LNCaP clone FGC (cell line): ENCODE results near the gene SNX22.

DNA sequence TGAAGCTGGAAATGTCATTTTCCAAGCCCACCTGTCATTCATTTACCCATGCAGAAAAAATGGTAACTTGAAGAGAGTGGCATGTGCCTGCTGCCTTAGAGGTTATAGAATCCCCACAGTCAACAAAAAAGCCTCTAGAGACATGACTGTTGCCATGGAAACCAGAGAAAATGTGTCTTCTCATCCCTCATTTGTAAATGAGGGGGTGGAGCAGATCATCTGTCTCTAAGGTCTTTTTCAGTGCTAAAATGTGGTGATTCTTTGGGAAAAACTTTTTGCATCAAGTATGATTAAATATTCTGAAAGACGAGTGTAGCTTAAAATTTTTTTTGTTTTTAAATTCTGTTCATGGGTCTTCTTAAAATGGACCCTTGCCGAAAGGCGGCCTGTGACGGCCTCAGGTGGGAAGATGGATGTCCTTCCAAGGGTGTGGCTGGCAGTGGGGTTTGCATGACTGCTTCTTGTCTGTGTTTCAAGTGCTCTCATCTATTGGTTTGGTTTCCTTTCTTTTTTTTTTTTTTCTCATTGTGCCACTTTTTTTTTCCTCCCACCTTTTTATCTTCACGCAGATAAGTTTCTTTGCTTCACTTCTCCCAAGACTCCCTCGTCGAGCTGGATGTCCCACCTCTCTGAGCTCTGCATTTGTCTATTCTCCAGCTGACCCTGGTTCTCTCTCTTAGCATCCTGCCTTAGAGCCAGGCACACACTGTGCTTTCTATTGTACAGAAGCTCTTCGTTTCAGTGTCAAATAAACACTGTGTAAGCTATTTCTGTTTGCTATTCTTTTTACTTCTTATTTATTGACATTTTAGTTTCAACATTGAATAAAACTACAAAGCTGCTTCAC, 23.0 kb downstream of the TPM1 start:
- RRBS, 2 experiments: no CpG with 5 or more reads among the region's 8 CpGs

- RRBS, 2 experiments: 78 to 94% methylated on average over 1 to 2 of the region's 11 CpGs
These were observed 33.3 kb downstream of the TPM1 start for GRCh38 chr15:63075775-63076257.

GRCh38 chr15:63256694-63257056, 20.7 kb upstream of the APH1B start:
- RRBS, 2 experiments: no CpG with 5 or more reads among the region's 2 CpGs

DNA sequence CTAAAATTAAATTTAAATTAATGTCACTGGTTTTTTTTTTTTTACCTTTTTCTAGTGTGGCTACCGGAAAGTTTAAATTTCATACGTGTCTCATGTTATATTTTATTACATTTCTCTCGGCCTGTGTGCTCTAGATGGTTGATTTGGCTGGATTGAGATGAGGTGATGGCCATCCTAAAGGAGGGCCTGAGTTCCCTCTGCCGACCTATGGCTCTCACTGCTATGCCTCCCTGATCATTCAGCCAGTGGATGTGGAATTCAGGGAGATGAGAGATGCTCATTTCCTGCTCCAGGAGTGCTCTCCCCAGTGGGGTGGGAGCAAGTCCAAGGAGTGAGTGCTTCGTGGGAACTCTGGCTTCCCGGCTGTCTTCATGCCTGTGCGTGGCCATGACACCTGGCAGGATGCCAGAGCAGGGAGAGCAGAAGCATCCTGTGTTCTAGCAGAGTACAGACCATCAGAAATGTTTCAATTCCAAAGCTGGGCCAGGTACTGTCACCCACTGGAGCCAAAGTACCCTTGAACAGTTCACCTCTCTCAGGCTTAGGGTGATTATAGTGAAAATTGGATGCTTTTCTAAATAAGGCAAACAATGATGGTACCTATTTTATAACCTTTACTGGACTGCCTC, 45.1 kb downstream of the APH1B start:
- RRBS, 2 experiments: no CpG with 5 or more reads among the region's 7 CpGs

DNA sequence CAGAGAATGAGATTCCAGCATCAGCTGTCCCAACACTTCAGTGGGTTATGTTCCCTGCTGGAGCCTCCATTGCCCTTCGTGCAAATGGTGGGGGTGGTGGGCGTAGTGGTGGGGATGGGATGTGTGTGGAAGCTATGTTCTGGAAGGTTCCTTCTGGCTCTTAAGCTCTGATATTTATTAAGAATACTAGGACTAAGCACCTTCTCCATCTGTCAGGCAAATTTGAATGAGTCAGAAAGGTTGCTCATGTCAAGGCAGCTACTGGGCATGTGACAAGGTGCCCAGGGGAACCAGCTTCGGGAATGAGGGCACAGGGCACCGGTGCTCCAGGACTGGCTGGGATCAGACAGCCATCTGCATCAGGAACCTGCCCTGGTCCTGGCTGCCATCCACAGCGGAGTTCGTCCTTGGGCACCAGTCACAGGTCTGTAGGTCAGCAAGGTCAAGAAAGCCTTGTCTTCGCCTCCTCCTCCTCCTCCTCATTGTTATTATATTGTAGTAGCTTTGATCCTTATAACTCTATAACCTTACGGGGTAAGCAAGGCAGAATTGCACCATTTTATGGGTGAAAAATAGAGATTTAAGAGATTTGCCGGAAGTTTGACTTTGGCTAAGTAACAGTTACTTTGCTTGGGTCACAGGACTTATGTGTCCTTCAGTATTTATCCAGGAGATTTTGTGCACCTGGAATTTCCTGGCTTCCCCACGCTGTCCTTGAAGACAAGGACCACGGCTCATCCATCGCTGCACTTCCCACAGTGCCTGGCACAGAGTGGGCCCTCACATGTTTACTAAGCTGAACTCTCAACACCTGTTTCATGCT, 32.4 kb downstream of the CA12 start:
- RRBS, 2 experiments: no CpG with 5 or more reads among the region's 12 CpGs

DNA sequence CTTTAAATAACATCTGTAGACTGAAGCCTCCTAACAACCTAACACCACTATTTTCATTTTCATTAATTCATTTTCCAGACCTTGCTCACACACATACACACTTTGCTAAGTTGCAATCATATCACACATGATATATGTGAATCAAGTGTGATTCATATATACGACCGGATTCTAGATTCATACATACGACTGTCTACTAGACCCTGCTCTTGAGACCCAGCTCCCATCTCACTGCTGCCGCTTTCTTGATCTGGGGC, 51.3 kb upstream of the CA12 start:
- RRBS, 2 experiments: no CpG with 5 or more reads among the region's 4 CpGs

DNA sequence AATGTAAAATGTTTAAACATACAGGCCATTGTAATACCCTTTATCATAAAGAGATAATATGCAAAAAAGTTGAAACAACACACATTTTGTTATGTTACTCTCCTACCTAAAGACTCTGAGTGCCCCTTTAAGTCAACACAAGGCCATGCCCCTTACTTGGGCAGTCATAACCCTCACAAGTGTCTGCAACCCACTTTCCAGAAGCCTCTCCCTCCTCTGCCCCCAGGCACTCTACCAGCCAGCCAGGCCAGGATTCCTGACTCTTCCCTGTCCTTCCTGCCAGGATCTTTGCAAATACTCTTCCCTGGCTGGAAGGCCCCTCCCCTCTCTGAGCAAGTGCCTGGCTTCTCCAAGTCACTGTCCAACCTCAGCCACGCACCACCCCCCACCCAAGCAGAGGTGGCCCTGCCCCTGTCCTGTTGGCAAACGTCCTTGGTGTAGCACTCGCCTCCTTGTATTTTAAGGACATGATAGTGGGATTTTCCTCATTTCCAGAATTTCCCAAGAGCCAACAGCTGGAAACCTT, 54.7 kb upstream of the USP3 start:
- RRBS, 2 experiments: no CpG with 5 or more reads among the region's 3 CpGs

DNA sequence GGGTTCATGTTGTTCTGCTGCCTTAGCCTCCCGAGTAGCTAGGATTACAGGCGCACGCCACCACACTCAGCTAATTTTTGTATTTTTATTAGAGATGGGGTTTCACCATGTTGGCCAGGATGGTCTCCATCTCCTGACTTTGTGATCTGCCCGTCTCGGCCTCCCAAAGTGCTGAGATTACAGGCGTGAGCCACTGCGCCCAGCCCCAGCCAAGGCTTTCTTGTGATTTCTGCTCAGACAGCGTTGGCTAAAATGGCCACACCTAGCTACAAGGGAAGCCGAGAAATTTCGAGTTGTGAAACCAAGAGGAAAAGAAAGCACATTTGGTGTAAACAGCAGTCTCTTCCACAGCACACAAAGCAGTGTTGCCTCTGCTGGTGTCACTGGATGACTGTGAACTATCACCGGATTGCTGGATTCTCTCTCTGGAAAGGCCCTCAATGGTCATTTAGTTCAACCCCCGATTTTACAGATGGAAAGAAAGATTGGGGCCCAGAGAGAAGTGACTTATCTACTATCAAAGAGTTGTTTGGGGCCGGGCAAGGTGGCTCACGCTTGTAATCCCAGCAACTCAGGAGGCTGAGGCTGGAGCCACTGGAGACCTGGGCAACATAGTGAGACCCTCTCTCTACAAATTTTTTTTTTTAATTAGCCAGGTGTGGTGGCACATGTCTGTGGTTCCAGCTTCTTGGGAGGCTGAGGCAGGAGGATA, 5.5 kb upstream of the USP3 start:
- RRBS, 2 experiments: no CpG with 5 or more reads among the region's 14 CpGs

GRCh38 chr15:63582544-63583071, 14.6 kb upstream of the FBXL22 start:
- RRBS, 2 experiments: no CpG with 5 or more reads among the region's 2 CpGs

DNA sequence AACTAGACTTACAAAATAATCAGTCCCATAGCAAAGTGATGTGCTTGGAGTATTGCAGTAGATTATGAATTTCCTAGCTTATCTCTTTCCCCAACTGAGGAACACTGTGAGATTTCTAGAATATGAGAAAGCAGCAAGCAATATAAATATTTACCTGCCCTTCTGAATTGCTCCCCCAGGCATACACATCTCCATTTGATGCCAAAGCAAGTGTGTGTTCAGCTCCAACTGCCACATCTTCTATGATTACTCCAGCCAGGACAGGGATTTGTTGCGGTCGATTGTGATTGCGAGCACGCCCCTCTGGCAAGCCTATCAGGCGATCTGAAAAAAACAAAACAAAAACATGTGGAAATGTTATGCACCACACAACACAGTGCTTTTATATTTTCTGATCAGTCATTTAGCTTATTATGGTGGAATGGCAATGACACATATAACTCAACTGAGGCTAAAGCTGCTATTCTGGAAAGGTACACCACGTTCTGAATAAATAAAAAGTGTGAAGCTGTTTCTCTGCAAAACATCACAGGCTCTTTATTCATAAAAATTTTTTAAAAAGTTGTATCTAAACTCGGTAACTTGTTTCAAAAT, 33.2 kb downstream of the FBXL22 start:
- RRBS, 2 experiments: no CpG with 5 or more reads among the region's 7 CpGs

DNA sequence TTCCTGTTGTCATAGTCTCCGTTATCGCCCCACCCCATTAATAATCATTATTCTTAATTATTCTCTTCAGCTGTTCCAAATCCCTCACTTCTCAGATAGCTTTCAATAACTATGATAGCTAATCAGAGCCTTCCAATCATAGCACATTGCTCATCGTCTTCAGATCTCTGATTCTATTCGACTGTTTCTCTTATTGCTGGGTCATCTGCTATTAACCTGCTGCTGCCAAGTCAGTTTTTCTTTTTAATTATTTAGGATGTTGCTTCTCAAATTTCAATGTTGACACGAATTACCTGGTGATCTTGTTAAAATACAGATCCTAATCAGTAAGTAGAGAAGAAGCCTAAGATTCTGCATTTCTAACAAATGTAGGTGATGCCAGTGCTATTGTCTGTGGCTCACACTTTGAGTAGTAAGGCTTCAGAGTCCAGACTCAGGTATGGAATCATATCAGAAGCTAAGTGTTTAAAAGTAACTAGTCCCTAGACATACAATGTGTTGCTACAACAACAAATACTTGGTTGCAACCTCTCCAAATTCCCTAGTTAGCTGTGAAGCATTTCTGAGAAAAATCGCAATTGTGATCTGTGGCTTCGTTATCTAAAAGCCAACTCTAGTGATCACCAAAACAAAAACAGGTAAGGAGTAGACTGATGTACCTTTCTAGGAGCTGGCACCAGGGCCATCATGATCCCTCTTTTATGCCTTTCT, 65.6 kb downstream of the HERC1 start:
- RRBS, 2 experiments: no CpG with 5 or more reads among the region's 7 CpGs

DNA sequence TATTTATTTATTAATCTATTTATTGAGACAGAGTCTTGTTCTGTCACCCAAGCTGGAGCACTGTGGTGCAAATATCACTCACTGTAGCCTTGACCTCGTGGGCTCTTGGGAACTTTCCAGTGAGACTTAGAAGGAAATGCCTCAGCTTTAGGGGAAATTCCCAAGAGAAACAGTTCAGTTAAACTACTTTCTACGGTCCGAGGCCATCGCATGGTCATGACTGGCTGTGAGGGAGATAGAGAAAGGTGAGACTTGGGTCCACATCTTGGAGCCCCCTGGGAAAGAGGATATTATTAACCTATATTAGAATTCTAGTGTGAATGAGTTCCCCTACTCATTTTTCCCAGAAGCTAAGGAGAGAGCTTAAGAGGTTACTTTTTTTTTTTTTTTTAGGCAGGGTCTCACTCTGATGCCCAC, 47.1 kb upstream of the HERC1 start:
- RRBS, 2 experiments: no CpG with 5 or more reads among the region's 4 CpGs

DNA sequence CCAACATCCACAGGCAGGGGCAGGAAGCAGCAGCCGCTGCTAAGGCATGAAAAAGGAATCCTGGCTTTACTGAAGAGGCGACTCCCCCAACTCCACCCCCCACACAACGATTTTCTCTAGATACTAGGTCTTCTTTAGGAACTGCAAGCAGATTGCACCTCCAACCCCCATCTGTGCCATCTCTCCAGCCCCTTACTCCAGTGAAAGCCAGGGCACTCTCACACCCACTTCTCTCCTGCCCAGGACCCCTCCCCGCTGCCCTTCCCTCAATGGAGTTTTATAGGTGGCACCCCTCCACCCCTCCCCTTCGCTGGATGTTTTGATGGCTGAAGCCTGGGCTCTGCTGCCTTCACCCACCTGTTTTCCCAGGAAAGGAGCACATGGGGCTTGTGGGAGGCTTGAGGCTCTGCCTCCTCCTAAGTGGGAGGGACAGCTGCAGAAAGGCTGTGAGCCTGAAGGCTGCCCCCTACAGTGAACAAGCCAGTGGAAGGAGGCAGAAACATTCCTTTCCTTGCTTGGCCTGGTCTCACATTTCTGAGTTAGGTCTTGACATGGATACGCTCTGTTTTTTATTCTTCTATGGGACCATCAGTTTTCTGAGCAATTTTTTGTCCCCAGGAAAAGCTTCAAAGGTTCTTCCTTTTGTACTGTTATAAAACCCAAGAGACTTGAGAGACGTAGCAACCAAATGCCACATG, 82.6 kb upstream of the HERC1 start:
- RRBS, 2 experiments: no CpG with 5 or more reads among the region's 7 CpGs

DNA sequence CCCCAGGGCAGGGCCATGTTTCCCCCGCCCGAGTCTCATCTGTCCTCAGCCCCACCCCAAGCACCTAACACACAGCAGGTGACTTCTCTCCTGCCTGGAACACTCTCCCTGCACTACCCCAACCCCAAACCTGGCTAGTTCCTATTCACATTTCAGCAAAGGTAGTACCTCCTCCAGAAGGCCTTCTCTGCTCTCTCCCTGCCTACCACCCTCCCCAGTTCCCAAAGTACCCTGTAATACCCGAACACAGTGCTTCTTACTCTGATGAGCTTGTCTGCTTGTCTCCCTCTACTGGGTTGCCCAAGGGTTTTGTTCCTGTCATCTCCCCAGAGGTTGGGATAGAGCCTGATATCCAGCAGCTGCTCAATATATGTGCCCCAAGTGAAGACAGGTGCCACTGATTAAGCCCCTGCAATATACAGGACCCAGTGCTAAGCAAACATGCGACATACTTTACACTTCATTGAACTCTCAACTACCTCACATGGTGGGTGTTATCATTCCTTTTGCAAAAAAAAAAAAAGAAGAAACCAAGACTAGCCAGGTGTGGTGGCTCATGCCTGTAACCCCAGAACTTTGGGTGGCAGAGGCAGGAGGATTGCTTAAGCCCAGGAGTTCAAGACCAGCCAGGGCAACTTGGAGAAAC, 103.6 kb downstream of the DAPK2 start:
- RRBS, 2 experiments: no CpG with 5 or more reads among the region's 4 CpGs

DNA sequence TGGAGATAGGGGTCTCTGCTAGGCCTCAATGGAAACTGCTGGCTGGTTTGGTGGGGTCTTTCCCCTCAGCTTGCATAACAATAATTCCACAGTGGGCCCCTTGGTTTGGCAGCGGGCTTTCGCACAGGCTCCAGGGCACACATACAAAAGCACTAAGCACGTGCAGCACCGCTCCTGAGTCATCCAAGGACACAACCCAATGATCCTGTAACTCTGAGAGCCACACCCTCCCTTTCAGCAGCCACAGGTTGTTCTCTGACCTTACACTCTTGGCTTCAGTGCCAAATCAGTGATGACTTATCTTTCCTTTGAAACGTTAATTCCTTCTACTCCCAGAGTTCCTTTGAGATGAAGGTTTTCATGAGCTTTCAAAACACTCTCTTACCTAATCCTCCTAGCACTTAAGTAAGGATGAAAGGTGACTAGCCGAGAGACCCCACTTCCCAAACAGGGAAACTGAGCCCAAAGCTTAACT, 41.6 kb downstream of the DAPK2 start:
- RRBS, 2 experiments: no CpG with 5 or more reads among the region's 6 CpGs

DNA sequence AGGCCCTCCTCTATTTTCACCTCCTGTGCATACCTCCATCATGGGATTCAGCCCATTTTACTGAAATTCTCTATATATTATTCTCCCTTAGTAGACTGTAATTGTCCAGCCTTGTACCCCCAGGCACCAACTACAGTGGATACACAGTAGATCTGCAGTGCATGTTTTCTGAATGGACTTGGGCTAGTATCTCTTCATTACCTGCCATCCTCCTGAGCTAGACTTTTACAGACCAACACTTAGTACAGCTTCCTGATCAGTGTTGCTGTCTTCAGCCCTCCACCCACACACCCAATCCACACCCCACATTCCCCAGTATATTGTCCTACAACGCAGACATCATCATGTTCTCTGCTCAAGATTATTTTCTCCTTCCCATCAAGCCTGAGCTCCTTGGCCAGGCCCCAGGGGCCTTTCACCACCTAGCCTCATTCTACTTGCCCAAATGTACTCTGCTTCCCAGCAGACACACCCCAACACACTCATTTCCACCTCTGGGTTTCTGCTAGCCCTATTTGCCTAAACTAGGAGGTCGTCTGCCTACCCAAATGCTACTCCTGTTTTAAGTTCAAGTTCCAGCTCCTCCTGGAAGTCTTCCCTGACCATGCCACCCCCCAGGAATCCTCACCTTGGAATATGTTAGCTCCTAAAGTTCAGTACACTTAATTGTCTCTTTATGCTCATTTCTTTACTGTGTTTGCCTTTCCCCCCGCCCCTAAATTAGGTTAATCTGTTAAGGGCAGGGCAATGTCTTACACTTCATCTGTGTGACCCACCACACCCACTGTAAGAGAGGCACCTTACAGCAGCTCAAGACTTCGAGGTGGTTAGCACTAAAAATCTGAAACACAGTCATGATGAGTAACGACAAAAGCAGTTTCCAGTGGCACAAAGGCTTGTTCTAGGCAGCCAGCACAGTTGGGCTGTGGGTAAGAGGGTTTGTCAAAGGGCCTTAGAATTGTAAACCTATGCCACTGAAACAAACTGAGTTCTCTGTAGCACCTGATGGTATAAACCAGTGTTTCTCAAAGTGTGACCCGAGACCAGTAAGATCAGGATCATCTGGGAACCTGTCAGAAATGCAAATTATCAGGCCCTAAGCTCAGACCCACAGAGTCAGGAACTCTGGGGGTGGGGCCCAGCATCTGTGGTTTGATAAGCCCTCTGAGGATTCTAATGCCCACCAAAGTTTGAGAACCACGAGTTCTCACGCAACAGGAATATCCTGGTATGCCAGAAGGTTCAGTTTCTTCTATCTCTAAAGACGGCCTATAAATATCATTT, 36.8 kb downstream of the DAPK2 start:
- RRBS, 2 experiments: no CpG with 5 or more reads among the region's 9 CpGs

- RRBS, 2 experiments: no CpG with 5 or more reads among the region's 2 CpGs
These were observed 6.4 kb downstream of the DAPK2 start for GRCh38 chr15:64039799-64040311.

DNA sequence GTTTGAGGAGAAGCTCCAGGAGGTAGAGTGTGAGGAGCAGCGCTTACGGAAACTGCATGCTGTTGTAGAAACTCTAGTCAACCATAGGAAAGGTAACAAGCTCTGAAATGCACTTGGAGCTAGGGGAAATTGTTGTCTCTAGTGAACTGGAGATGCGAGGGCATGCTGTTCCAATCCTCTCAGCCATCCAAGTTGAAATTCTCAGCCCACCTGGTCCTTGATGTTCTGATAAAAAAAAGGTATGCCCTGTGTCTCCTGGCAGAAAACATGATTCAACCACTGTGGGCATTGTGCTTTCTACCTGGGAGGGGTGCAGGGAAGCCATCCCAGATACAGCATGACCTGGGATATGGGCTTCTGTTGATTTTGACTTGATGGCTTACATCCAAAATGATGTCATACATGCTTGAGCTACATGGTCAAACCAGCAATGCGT, 21.3 kb upstream of the SNX22 start:
- RRBS, 2 experiments: no CpG with 5 or more reads among the region's 4 CpGs

DNA sequence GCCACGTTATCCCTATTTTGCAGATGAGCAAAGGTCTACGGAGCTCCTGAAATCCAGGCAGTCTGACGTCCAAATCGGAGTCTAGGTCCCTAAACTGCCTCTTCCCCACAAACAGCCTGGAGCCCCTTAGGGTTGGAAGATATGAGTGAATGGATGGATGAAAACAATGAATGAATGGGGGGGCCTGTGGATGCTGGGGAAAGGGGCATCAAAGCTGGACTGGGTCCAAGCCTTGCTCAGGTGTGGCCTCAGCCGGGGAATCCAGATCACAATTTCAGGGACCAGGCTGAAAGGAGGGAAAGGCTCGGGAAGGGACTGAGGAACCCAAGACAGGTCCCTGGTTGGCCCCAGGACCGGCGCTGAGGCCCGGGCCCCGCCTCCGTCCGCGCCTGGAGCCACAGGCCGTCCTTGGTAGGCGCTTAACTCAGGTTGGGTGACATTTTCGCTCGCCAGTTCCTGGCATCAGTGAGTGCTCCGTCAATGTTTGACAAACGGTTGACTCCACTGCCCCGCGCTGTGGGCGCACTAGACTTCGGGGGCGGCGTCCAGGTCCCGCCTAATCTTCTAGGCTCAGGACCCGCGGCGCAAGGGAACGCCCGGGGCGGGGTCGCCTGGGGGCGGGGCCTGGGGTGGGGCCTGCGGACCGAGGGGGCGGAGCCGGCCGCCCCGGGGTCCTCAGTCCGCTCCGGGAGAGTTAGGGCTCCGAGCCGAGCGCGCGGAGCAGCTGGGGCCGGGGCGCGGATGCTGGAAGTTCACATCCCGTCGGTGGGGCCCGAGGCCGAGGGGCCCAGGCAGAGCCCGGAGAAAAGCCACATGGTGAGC, at the start of gene SNX22:
Gene SNX22, plus strand, starts transcription at position 697 of the 822 bp plus-strand sequence.
- RRBS, 2 experiments: 6 to 18% methylated on average over 24 of the region's 55 CpGs

DNA sequence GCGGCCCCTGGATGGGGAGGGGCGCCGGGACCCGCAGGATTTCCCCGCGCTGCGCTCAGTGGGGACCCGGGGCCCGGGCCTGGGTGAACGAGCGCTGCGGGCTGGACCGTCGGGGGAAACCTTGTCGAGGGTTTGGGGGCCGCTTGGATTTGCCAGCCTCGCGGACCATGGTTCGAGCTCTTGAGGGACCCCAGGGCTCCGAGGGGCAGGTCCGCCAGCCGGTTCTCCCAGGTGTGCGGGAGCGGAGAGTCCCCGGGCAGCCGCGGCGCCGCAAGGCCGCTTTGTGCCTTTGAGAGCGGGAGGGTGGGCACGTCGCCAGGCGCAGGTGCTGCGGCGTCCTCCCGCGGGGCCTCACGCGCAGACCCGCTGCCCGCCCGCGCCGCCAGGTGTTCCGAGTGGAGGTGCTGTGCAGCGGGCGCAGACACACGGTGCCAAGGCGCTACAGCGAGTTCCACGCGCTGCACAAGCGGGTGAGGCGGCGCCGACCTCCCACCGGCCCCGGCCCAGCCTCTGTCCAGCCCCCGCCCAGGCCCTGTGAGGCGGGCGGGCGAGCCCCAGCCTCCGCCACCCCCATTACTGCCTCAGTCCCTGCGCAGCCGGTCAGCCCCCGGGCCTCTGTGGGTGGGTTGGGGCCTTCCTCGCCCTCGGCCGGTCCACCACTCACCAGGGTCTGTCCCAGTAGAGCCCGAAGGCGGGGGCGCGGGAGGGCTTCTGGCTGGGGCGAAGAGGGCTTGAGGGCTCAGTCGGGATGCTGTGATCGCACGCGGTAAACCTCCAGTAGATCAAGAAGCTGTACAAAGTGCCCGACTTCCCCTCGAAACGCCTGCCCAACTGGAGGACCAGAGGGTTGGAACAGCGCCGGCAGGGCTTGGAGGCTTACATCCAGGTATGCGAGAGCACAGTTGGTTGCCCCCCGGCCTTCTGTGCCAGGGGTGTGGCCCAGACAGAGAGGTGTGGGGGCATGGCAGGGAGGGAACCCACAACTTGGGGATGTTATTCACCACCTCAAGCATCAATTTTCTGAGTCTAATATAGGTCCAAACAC, 648 bp downstream of the SNX22 start:
- RRBS, 2 experiments: 40 to 50% methylated on average over 15 to 19 of the region's 86 CpGs